Placental pericyte (primary cell): ENCODE measurements around a stretch of chr10.

DNA sequence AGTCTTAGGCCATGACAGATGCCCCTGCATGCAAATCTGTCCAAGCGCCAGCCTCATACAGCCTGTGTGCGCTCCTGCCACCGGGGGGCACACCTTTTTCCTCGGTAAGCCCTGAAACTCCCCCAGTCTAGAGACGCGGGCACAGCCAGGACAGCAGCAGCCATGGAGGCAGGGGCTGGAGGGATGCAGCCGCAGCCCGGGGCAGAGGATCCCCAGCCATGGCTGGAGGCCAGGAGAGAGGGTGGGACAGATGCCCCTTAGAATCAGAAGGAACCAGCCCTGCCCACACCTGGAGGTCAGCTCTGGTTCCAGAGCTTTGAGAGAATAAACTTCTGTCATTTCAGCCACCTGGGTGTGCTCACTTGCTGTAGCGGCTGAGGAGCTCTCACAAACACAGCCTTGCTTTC lies 241.5 kb downstream of the WDR37 start:
- CAGE, long polyA plus RNA = no peak

- CAGE, long polyA plus RNA = no peak
Observed at GRCh38 chr10:3048162-3048499, 19.2 kb upstream of the PFKP start.

DNA sequence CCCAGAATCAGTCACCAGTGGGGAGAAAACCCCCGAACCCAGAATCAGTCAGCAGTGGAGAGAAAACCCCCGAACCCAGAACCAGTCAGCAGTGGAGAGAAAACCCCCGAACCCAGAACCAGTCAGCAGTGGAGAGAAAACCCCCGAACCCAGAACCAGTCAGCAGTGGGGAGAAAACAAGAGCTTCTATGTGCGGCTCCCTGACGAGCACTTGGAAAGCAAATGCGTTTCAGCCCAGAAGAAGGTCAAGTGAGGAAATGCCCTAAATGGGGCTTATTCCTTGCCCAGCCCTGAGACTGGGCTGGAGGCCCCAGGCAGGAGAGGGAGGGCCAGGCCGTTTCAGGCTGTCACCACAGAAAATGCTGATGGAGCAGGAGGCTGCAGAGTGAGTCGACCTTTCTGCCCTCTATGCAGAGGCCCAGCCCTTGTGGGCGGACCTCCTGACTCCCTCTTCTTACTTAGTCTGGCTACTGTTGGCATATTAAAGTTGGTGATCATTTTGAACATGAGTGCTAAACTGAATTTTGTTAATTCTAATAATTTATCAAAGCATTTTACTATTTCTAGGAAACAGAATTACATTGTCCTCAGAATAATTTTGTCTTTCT lies 18.7 kb upstream of the PFKP start:
- CAGE, long polyA plus RNA = no peak

- CAGE, long polyA plus RNA = no peak
Observed at GRCh38 chr10:3070139-3070434, 2.7 kb downstream of the PFKP start.

DNA sequence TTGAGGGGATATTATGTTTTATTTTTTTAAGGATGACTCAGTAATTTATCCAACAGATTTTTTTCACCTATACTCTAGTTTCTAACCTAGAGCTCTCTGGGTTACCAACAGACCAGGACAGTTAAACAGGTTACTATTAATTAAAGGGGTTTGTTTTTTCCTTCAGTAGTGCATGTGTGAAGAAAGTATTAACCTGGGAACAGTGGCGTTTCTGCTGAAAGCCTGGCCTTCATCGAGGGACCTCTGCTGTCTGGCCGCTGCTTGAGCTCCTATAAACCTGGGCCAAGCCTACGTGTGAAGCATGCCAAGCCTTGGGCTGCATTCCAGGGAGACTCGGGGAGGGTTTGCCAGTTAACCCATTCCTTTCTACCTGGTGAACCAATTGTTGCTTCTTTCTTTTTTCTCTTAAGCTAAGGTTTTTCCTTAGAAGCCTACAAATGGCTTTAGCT lies 23.5 kb downstream of the PFKP start:
- CAGE, long polyA plus RNA = no peak

DNA sequence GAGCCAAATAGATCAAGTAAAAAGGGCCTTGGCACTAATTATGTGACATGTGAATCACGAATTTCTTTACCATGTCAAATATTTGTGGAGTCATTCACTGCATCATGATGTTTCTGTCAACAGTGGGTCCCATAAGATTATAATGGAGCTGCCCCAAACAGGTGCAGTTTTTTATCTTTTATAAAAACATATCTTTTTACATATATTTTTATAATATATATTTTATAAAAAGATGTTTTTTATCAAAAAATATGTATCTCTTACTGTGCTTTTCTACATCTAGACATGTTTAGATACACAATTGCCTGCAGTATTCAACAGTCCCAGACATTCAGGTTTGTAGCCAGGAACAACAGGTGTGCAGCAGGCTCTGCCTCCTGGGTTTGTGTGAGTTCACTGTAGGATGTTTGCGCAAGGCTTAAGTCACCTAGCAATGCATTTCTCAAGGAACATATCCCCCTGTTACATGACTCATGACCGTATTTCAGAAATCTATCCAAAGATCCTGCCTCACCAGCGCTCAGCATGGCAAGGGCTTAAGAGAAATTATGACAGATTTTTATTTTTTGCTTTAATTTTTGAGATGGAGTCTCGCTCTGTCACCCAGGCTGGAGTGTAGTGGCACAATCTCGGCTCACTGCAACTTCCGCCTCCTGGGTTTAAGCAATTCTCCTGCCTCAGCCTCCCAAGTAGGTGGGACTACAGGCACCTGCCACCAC lies 41.5 kb downstream of the PITRM1 start:
- CAGE, long polyA plus RNA = no peak

- CAGE, long polyA plus RNA = no peak
Observed at GRCh38 chr10:3181763-3182210, 9.2 kb upstream of the PITRM1 start.

DNA sequence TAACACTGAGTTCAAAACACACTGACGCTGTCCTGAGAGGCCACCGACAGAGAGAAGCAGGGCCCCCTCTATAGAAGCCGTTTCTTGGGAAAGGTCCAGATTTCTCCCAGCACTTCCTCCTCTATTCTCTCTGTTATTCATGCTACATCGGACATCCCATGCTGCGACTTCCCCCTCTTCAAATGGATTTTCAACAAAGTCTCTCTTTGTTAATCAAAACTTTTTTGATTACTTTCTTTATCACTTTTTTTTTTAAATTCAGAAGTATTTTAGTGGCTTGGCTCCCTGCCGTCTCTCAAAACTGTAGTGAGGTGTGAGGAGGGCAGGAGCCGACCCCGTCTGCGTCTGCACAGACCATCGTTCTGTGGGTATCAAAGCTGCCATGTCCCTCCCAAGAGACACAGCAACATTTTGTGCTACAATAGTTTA lies 298.9 kb upstream of the PITRM1 start:
- CAGE, long polyA plus RNA = no peak

DNA sequence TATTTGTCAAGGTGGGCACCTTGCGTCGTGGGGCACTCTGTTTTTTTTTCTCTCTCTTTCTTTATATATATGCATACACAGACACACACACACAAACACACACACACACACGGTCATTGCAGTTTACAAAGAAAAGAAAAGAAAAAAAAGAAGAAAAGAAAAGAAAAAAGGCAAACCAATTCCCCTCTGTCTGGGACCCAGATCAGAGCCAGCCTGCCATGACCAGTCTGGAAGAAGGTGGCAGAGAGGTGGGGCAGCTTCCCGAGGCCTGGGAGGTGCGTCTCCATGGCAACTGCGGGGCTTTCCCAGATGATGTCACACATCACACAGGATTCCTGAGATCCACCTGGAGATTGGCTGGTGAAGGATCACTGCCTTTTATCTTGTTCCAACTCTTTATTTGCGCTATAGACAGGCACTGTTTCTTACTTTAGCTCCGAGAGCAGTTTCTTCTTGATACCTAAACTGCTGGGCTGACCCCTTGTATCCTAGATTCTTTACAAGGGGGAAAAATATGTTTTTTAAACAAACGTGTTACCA lies 298.7 kb downstream of the KLF6 start:
- CAGE, long polyA plus RNA = no peak

GRCh38 chr10:3542163-3542691 lies 242.8 kb downstream of the KLF6 start:
- CAGE, long polyA plus RNA = no peak

- CAGE, long polyA plus RNA = no peak
Observed at GRCh38 chr10:3728470-3728957, 56.5 kb downstream of the KLF6 start.

GRCh38 chr10:3764521-3765520 lies 20.2 kb downstream of the KLF6 start:
- CAGE, long polyA plus RNA = no peak

GRCh38 chr10:3766000-3766467 lies 19.0 kb downstream of the KLF6 start:
- CAGE, long polyA plus RNA = no peak

DNA sequence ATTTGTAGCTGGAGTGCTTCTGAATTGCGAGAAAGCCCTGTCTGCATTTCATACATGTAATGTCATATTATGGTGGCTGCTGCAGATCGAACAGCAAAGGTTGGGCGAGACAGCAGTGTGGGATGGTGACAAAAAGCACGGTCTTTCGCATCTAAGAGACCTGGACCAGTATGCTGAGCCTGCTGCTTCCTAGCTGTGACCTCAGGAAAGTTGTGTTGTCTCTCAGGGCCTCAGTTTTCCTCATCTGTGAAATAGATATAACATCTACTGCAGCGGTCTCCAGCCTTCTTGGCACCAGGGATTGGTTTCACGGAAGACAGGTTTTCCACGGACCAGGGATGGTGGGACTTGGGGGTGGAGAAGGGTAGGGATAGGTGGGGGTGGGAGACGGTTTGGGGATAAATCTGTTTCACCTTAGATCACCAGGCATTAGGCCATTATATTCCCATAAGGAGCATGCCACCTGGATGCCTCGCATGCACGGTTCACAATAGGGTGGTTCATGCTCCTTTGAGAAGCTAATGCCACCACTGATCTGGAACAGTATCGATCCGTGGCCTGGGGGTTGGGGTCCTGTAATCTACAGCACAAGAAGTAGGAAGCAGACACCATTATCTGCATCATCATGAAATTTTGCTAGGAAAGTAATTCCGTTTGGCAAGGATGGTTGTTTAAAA lies 10.9 kb downstream of the KLF6 start:
- CAGE, long polyA plus RNA = no peak

DNA sequence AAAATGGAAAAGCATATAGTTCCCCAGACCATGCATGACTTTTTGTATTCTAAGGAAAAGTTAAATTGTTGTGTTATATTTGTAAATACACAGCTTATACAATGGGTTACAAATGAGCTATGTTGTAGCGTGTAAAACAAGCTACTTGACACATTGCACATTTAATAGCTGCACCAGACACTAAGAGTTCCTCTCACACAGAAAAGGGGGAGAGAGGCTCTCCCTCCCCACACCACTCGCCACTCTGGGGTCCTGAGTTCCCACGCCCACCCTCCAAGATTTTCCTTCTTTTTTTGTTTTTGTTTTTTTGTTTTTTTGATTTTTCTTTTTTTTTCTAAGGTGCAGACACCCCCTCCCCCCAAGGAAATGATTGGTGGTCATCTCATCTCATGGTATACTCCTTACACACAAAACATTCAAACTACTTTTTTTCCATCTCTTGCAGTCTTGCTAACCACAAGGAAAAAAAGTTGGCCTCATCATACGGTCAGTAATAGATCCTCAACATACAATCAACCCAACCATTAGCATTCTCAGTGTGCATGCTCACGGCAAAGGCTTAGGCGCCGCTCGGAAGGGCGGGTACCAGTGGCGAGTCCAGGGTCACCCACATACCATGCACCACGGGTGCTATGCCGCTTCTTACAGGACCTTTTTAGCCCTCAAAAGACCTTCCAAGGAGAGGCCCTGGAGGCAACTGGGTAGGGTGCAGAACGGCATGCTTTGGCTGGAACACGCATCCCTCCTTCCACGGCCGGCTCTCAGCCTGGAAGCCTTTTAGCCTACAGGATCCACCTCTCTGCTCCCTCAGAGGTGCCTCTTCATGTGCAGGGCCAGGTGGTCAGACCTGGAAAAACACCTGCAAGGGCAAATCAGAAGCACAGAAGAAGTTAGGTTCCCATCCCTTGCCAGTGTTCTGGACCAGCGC lies 6.0 kb downstream of the KLF6 start:
- CAGE, long polyA plus RNA = no peak

- CAGE, long polyA plus RNA = no peak
Observed at GRCh38 chr10:3782765-3783046, 2.3 kb downstream of the KLF6 start.

DNA sequence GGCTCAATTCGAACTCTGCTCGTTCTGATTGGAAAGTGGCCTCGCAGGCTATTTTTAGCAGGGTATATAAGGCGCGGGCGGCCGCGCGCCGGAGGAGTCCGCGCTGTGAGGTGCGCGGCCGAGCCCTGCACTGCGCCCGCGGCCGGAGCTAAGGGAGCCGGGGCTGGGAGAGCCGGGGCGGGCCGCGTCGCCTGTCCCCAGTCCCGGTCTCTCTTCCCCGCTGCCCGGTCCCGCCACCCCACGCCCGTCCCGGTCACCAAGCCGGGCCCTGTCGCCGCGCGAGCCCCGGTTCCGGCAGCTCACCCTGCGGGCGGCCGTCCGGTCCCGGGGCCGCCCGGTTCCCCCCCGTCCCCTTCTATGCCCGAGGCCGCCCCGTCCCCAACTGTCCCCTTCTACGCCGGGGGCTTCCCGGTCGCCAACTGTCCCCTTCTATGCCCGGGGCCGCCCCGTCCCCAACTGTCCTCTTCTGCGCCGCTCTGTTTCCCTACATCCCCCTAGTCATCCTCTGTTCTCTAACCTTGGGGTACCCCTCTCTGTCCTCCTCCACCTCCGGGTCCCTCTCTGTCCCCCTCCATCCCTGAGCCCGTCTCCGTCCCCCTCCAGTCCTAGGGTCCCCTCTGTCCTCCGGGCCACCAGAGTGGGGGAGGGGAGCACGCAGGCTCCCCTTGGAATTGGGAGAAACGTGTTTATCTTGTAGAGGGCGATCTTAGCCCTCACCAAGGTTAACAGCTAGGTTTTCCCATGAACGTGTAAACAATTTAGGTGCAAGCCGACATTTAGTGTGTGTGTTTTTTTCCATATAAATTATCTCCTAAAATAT lies 662 bp upstream of the KLF6 start:
- CAGE, long polyA plus RNA = no peak

DNA sequence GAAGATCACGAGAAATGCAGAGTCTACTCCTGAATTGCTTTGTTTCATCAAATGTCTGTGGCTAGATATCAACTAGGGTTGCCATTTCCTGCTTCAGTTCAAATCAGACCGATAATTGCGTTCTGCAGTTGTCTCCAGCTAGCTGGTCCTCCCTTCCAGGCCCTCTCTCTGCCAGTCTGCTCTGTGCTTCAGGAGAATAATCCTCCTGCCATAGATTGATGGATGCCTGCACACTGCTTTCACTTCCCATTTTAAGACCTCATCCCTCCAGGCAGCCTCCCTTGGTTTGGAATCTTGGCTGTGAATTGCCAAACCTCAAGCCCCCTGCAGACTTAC lies 22.1 kb upstream of the KLF6 start:
- CAGE, long polyA plus RNA = no peak

DNA sequence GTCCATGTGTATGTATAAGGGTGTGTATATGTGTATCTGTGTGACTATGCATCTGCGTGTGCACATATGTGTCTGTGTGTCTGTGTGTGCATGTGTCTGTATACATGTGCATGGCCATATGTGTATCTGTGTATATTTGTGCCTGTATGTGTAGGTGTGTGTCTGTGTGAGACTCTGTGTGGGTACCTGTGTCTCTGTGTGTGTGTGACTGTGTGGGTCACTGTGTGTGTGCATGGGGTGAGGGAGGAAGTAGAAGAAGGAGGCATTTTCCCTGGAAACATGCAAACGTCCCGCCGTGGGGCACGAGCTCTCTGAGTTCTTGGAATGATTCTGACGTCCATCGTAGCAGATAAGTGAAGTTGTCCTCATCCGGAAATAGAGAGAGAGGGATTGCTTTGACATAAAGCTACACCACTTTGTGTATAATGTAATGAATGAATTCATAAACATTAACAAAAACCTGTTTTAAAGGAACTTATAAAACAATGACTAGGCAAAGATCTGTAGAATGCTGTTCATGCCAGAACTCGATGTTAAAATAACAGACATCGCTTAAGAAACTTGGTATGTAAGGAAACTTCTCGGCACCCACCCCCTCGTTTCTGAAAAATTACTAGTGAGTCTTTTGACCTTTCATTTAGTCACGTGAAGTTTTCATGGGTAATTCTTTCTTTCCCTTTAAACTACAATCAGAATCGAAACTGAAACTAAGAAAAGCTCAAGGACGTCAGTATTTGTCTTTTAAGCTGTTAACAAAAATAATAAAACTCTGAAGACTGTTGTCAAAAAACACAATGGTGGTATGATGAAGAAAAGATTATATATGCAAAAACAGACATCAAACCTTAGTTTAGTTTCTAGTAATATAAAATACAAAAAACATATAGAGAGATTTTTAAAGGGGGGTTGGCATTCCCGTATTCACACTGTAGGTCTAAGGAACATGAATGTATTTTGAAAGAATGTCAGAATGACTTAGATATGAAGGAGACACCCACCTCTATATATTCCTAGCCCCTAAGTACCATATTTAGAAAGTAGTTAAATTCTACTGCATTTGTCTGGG lies 43.7 kb upstream of the KLF6 start:
- CAGE, long polyA plus RNA = no peak

DNA sequence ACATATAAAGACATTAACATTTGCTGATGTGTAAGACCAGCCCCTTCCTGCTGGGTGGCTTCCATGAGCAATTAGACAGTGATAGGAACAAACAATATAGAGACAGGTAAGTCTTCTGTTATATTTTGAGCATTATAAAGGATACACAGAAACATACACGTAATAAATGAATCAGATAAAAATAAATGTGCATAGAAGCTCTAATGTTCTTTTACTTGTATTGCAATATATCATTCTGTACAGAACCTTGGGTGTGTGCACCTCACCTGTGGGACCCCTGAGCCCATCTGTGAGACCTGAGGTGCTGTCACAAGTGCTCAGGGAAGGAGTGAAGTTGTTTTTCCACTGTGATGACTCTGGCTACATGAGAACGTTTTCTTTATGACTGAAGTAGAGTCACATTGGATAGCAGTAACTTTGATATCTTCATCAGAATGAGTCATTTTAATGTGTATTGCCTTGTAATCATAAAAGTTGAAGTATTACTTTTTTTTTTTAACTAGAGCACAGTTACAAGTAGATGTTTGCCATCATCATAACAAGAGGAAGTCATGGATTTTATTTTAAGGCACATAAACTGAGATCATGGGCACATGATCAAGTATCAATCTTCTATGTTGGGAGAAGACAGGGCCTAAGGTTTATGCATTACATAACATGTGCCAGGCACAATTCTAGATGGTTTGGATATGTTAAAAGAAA lies 82.4 kb upstream of the KLF6 start:
- CAGE, long polyA plus RNA = no peak